ENCODE measurements around the gene FAM43B.

DNA sequence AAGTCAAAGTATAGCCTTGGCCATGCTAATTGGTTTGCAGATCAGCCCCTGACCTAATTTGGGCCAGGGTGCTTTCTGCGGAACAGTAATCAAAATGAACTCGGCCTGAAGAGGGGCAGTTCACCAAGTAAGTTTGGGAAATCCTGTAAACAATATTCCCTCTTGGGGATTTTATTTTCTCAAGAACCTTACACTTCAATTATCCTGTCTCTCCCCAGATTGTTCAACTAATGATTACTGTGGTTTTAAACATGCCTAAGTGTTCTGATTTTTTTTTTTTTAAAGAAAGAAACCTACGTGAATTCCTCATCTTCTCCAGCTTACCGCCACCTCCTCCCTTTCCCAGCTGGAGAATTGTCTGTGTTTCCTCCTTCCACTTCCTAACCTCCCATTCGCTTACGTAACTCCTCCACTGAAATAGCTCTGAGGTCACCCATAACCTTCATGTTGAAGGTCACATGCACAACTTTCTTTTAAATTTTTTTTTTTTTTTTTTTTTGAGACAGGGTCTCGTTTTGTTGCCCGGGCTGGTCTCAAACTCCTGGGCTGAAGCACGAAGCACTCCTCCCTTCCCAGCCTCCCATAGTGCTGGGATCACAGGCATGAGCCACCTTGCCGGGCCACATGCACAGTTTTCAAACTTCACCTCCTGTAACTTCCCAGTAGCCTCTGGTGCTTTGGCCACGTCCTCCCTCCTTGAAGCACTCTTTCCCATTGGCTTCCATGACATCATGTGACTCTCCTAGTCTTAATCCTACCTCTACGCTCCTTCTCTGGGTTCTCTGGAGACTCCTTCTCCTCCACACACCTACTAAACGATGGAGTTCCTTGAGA is 9.7 kb upstream of the CAPZB start:
- PRO-cap: no peak

- PRO-cap: no peak
These were observed 16.3 kb downstream of the MICOS10 start for GRCh38 chr1:19612857-19613667.

DNA sequence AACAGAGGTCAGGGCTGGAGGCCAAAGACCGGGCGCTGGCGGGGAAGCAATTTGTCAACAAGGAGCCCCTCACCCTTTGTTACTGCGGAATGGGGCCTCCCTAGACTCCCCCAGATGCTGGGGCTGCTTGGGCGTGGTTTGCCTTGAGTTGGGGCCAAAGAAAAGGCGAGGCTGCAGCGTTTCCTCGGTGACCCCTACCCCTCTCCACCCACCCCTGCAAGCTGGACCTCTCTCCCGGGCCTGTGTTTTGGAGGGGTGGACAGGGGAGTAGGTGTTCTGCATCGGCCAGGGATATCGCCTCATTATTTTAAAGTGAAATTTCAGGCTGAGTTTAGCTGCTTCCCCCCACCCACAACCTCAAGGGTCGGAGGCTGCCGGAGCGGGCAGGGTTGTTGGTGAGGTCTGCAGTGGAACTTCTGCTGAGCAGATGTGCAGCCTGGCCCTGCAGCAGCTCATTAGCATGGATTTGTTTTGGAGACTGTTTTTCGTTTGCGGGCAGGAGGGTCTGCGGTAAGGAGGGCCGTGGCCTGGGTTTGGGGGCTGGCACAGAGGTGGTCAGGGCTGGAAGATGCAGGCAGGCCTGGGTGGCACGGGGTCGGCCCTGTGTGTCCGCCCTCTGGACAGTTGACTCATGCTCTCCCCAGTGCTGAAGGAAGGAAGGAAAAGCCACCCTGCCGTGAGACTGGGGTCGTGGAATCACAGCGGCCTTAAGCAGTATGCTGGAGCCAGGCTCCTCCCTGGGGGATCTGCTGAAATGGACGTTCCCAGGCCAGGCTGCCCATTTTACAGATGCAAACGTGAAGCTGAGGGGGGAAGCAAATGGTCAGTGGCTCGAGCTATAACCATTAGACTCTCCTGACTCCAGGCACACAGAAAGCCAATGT is 1.7 kb downstream of the NBL1 start:
- PRO-cap: no peak

DNA sequence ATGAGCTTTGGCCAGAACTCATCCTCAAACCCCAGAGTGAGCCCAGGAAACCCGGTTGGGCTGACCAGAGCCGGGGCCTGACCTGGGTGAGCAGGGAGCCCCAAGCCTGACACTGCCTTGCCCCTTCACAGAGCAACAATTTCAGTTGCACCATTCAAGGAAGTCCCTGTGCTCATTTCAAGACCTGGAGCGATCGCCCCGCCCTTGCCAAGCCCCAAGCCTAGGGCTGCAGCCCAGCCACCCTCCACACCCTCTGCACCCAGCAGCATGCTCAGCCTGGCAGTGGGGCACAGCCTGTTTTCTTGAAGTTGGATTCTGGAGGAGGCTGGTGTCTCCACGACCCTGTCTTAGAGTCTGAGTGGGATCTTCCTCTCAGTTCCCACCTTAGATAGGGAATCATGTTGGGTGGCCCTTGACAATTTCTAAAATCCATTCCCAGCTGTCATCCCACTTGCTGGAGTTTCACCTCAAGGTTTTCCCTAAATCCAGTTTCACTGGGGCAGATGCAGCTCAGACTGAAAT is 2.4 kb downstream of the NBL1 start:
- PRO-cap: no peak

DNA sequence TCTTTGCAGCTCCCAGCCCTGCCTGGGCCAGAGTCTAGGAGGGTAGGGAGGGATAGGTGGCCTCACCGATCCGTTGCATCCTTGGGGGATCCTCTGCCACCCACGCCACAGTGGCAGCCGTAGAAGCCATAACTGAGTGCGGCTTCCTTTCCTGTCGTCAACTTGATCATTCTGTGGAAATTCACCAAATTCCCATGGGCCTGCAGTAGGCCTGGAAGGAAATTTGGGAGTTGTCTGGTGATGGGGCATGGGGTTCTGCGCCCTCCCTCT is 1.2 kb downstream of the PLA2G2A start:
- PRO-cap: no peak

DNA sequence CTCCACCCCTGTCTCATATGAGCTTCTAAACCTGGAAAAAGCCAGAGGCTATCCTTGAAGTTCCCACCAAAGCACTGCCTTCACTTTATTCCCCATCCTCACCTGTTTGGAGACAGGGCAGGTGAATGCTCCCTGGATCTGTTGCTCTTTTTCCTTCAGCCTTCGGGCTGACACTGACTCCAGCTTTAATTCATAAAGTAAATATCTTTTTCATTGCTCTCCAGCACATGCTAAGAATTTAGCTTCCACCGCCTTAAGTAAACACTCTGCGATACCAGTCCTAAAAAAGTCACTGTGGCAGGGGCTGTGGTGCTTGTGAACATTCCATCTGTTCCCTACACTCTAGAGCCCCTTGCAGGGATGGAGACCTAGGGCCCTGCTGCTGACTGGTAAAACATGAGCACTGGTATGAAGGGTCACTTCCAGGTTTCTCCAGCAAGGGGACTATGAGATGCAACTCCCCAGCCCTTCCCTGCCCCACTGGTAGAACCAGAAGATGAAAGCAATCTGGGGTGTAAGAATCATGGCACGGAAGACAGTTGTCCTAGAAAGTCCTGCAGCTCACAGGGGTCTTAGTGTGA is 932 bp upstream of the PLA2G2A start:
- PRO-cap: no peak

DNA sequence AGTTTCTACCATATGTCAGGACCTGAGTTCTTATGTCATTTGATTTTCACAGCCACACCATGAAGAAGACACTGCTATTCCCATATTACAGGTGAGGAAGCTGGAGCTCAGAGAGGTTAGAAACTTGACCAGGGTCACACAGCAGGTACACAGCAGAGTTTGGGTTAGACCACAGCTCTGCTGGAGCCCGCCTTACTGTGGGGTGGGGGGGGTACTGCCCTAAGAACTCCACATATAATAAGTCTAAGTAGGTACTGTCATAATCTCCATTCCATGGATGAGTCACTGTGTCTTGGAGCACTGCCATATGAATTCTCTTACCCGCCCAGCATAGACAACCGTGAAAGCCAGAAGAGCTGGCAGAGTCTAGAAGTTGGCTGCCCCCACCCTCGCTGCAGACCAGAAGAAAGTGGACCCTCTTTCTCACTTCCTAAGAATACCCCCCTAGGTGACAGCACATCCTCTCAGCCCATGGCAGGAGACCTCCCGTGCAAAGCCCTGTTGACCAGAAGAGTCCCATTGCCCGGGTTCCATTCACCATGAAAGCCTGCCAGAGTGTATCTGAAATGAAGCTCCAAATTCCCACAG is 5.2 kb upstream of the PLA2G2D start:
- PRO-cap: no peak

DNA sequence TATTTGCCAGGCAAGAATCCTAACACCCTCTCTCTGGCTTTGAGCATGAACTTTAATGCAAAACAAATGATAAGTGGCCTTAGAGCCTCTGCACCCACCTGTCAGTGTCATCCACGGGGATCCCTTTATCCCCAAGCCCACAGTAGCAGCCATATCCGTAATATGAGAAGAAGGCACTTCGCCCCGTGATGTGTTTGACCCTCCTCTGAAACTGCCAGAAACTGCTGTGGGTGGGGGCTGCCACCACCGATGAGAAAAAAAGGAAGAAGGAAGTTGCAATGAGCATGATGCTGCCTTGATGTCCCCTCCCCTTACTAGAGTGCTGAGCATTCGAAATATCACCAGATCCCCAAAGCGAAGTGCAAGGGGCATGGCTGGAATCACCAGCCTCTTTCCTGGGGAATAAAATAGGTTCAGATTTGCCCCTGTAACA is 11.0 kb upstream of the UBXN10 start:
- PRO-cap: no peak

DNA sequence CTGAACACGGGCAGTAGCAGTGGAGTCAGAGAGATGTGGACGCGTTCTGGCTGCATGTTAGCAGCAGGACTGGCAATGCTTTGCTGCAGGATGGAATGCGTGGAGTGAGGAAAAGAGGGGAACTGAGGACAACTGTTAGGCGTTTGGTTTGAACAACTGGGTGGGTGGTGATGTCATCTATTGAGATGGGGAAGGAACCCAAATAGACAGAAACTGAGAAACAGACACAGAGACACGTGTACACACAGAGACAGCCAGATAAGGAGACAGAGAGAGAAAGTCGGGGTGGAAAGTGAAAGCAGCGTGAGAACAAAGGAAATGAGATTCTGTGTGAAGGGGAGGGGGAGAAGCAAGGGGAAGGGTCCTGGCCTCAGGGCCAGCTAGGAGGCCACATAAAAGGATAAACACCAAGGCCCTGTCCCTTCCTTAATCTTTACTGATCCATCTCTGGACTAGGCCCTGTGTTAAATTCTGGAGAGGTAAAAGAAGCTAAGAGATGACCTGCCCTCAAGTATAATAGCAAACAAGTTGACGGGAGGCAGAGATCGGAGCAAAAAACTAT is 31.5 kb downstream of the VWA5B1 start:
- PRO-cap: no peak

- PRO-cap: no peak
These were observed 4.1 kb downstream of the CAMK2N1 start for GRCh38 chr1:20481972-20482171.

DNA sequence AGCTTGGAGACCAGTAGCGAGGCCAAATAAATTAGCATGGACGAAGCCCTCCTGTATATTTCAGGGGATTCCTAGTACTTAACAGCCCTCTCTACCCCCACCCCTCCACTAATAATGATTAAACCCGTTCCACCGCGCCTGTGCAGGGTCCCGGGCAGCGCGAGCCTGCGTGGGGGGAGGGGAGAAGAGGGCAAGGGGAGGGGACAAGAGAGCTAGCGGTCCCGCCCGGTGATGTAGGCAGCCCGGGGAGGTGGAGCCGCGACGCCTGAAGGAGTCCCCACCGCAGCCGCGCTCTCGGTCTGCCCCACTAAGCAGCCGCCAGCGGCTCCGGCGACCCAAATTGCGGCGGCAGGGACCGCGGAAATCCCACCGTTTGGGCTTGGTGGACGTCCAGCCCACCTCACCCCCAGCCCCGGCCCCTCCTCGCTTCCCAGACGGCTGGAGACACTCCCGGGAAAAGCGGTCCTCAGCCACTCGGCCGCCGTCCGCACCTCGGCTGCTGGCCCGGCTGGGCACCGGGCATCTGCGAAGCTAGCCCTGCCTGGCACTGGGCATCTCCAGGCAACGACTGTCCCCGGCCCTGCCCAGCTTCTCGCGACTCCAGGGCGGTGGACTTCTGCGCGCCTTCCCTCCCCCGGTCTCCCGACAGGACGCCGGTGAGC is at the start of gene FAM43B:
TSS of gene FAM43B (plus strand) at position 297 of the 662 bp plus-strand sequence.
- PRO-cap: bidirectional peak, plus-strand start at position 307 of the sequence, minus-strand start at position 113 of the sequence

- PRO-cap: no peak
These were observed 1.0 kb downstream of the SH2D5 start for GRCh38 chr1:20731326-20732044.

GRCh38 chr1:20787622-20787911 is 460 bp upstream of the HP1BP3 start:
- PRO-cap: unidirectional peak, minus-strand start at chr1:20787825

DNA sequence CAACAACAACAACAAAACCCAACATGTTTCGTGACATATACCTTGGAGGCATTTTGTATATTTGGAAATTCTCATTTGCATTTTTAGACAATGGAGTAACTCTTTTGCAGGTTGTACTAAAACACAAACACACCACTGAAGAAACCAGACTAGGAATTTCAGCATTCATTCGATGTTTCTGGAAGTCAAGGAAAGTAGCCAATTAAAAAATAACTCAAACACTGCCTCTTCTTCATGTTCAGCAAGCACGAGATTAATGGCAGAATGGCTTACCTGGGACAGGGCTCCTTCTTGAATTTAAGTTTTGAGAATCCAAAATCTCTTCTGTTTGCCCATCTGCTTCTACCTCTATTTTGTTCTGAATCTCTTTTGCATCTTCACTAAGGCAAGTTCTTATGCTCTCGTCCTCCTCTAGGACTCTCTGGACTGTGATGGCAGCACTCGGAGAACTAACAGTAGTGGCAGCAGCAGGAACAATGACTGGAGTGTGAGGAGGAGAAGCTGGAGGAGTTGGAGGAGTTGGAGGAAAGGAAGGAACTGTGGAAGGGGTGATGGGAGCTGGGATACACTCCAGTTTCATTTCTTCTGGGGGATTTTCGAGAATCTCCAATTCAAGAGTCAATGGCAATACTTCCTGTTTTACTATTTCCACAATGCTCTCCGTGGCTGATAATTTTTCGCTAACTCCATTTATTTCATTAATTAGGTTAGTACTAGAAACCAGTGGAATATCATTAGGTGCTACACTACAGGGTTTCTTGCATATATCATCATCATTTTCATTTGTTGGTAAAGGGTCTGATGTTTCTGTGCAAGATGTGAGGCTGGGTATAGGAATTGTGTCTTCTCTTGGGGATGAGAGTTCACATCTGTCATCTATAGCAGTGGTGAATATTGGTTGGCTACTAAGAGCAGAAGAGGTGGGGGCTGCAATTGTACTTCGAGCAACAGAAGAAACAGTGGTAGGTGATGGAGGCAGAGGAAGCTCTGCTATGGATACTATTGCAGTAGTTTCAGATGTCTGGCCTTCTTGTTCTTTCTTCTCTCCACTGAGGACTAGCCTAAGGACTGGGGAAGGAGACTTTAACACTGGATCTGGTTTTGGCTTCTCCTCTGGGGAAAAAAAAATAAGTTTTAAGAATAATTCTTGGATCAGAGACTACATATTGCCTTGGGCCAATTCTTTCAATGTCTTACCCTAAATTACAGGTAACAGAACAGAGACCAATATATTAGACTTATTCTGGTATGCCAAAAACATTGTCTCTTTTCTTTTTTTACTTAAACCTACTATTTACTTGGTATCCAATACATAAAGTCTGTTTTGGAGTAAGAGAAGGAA is 154.6 kb upstream of the HP1BP3 start:
- PRO-cap: no peak

GRCh38 chr1:20985792-20986419 is 190.8 kb downstream of the EIF4G3 start:
- PRO-cap: no peak

GRCh38 chr1:21139562-21140401 is 36.9 kb downstream of the EIF4G3 start:
- PRO-cap: no peak

DNA sequence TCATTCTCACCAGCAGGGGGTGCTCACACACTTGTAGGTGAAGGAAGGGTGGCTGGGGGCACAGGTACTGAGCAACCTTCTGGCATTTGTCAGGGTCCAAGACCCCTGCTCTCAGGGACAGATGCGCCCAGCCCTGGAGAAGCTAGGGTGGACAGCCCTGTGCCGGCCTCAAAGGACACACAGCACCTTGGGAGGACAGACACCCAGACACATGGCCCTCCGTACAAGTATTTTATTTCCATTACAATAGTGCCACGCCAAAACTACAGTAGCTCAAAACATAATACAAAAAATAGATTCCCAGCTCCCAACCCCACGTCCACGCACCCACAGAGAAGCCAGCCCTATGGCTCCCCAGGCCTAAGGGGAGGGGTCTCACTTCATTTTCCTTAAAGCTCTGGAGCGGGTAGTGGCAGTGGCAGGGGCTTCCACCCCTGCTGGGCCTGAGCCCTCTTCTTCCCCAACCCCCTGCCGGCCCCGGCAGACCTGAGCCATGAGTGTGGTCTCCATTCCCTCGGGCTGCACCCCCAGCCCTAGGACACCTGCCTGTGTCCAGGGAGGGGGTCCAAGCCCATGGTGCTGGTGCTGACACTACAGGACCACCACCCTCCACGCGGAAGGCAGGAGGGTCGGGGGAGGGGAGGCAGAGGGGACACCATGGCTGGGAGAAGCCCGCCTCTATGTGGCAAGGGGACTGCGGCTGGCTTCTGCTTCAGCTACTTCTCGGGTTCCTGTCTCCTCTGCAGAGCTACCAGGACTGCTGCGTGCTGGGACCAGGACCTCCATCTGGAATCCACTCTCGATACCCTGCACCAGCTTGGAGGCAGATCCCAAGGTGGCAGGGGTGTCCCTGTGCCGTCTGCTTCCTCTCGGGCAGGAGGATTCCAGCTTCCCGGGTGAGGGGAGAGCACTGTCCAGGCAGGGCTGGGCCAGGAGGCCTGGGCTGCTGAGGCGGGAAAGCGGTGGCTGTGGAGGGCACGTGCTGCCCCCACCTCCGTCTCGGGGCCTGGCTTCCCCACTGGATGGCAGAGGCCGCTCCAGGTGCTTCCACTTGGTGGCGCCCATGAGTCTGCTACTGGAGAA is 40.7 kb upstream of the EIF4G3 start:
- PRO-cap: no peak

DNA sequence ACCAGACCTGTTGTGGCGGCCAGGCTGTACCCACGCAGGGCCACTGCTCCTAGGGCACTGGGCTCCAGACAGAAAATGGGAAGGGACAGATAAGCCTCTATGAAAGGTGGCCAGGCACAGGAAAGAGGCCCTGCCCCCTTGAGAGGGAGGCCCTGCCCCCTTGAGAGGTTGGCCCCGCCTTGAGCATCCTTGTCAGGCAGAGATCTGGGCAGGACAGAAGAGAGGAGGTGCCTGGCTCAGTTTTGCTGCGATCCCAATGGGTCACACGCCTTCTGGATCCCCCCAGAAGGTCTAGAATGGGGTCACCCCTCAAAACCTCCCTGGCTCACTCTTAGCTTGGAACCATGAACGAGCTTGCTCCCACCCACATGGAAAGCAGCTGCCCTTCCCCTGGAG is 17.4 kb upstream of the ECE1 start:
- PRO-cap: no peak

DNA sequence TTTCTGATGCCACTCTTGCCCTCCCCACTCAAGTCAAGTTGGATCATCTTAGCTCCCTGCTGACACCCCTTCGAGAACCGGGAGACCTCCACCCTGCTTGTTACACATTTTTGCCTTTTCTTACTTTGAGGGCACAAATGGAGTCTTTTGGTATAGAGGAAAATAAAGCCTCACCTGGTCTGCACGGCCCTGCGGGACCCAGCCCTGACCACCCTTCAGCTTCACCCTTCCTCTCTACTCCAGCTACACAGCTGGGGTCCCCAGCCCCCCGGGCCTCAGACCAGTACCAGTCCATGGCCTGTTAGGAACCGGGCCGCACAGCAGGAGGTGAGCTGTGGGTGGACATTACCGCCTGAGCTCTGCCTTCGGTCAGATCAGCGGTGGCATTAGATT is 37.2 kb upstream of the ECE1 start:
- PRO-cap: no peak

DNA sequence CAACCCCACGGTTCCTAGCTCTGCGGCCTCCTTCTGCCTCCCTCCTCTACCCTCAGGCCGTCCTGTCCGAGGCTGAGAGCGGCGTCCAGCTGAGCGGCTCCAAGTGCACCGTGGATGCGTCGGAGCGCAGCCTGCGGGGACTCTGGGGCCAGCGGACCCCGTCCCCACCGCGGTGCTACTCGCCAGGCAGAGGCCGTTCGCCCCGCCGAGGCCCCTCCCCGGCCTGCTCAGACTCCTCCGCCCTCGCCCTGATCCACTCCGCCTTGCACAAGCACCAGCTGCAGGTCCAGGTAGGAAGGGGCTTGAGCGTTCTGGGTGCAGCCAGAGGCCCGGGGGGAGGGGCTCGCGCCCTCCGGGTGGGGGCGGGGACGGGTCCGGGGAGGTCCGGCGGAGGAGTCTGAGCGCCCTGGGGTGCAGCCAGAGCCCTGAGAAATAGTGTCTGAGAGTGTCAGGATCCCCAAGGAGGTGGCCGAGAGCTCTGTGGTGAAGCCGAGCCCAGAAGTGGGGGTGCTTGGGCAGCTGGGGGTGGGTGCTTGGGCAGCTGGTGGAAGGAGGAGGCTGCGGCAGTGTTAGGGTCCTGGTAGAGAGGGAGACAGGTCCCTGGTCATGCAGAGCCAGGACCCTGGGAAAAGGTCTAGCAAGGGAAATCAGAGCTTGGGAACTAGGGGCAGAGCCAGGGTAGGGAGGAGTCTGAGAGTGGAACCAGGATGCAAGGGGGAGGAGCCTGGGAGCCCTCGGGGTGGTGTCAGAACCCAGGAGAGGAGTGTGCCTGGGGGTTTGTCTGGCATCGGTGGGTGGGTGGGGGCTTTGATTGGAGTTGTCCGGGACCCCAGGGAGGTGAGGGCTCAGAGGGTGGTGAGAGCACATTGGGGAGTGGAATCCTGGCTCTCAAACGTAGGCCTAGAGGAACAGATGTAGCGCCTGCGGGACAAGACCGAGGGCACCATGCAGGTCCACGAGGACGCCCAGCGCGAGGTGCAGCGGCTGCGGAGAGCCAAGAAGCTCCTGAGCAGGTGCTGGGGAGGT is 3.1 kb upstream of the NBPF3 start:
- PRO-cap: bidirectional peak, plus-strand start at position 748 of the sequence, minus-strand start at position 636 of the sequence